Glomerular endothelial cell (primary cell): ENCODE measurements around the gene CLYBL.

DNA sequence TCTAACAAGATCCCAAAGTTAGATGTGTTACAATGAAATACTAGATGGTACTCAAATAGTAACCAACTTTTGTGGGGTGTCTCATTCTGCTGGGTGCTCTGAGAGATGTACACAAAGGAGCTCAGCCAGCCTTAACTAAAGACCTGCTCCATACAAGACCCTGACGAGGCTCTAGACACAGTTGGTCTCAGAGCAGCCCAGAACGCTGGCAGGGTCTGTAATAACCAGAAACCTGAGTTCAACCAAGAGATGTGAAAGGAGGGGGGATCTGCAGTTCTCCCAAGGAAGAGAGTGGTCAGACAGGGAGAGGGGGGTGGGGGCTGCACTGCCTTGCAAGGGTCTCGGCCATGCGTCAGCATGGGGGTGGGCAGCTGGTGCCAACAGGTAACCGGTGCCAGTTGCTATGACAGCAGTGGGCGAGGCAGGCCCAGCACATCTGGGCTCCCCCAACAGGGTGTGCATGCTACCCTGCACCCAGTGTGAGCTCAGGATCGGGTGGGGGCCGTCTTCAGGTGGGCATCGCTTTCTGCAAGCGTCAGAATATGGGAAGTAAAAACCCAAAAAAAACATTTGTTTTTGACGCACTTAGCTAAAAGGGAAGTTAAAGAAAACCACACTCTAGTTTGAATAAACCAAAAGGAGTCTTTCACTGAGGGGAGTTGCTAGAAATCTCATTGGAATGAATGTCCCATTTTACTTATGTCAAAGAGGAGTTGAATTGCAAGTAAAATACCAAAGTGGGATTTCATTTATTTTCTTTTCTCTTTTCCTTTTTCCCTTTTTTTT lies 68.0 kb upstream of the GPR183 start:
- RAMPAGE, long total RNA = no peak

DNA sequence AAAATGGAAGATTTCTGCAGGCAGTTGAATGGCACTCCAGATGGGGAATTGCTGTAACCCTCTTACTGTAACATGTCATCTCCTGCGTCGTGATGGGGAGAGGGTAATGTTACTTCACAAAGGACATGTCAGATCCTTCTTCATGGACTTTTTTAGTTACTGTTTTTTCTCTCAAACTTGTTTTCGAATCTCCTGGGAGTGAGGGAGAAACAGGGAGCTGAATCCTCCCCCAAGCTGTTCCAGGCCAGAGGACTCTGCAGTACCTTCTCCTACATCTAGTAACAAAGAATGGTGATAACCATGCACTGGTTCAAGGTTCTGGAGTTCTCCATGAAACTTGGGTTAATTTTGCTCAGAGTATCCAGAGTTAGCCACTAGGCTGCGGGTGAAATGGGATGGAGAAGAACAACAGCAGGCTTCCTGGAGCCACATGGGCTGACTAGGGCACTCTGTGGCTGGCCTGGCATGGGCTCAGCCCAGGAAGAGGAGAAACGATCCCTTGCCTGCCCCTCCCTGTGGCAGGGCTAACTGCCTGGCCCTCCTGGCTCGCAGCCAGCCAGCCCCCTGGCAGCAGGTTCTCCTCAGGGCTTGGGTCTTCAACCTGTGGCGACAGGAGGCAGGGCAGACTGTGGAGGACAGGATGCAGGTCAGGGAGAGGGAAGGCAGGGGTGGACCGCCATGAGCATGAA lies 78.6 kb upstream of the GPR183 start:
- RAMPAGE, long total RNA = no peak

DNA sequence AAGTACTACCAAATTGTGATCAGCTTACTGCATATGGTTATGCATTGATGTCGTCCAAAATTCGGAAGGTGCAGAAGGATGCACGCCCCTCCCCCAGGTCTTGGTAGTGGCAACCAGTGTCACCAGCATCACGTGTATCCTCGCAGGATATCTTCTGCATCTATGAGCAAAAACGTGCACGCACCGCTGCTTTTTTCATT lies 61.5 kb upstream of the TM9SF2 start:
- RAMPAGE, long total RNA = no peak

- RAMPAGE, long total RNA = no peak
Measured at GRCh38 chr13:99501909-99502455, 710 bp downstream of the TM9SF2 start.

DNA sequence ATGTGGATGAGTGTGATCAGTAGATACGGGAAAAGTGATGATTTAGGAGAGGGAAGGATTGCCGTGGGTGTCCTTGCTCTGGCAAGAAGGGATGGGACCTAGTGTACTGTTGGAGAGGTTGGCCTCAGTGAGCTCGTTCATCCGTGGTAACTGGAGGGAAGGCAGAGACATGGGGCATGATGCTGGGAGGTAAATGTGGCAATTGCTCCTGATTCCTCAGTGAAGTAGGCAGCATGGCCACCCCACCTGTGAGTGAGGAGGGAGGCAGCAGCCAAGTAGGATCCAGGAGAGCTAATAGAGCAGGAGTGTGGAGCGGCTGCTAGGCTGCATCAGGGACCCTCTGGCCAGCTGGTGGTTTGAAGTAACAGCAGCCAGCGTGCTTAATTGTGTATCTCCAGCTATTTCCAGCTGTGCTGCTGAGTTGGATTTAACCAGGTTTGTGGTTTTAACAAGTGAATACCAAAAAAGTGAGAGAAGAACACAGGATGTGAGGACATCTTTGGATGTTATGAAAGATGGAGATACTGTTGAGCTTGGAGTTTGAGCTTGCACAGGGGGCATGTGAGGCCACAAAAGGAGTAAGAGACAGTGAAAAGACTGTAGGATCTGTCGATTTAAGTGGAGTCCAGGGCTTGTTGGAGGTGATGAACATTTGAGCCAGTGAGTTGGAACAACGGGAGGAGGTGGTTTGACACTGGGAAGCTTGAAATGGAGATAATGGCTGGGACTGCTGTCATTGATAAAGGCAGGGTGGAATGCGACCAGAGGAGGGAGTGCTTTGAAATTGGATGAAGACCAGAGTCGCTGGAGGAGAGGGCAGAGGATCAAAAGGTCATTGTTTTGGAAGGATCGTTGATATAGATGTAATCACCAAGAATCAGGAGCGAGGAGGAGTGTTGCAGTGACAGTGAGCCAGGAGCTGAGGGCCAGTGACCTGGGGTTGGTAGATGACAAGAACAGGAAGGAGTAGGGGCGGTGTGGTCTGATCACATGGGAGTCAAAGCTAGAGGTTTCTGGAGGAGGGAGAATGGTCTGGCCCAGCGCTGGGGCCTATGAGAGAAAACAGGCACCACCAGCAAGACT lies 25.0 kb downstream of the TM9SF2 start:
- RAMPAGE, long total RNA = no peak

- RAMPAGE, long total RNA = no peak
Measured at GRCh38 chr13:99546744-99547203, 45.5 kb downstream of the TM9SF2 start.

GRCh38 chr13:99606626-99607353 lies at the start of gene CLYBL:
Gene CLYBL, plus strand, starts transcription at chr13:99606690.
- RAMPAGE, long total RNA = no peak

- RAMPAGE, long total RNA = no peak
Measured at GRCh38 chr13:100393770-100394420, 194.7 kb downstream of the GGACT start.

- RAMPAGE, long total RNA = no peak
Measured at GRCh38 chr13:100515371-100515972, 73.1 kb downstream of the GGACT start.

- RAMPAGE, long total RNA = no peak
Measured at GRCh38 chr13:100673754-100674304, 766 bp downstream of the TMTC4 start.

- RAMPAGE, long total RNA = no peak
Measured at GRCh38 chr13:100675554-100675945, 955 bp upstream of the TMTC4 start.

- RAMPAGE, long total RNA = no peak
Measured at GRCh38 chr13:100877705-100878125, 203.1 kb upstream of the TMTC4 start.

GRCh38 chr13:101624158-101624896 lies 171.9 kb downstream of the ITGBL1 start:
- RAMPAGE, long total RNA = no peak

DNA sequence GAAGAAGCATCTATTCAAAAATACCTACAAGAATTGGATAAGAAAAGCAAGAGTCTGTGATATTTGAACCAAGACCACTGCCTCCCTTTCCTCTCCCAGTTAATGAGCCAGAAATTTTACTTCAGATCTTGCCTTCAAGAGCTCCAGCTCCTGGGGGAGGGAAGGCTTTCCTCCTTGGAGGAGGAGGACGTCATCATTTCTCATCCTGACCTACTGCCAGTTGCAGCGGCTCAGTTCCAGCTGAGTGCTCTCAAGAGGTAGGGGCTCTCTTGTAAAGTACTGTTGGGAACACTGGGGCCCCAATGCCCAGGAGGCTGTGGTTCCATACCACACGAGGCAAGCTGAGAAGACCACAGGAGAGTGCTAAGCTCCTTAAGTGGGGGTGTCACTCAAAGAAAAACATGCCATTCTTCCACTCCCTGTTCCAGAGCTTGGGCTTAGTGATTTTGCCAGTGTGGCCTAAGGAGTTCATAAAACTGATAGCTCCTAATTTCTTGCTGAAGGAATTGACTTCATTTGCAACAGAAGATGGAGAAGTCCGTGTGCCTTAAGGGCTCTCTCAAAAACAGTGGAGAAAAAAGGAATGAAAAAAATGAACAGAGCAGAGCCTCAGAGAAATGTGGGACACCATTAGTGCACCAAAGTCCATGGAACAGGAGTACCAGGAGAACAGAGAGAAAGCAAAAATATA lies 36.1 kb downstream of the METTL21C start:
- RAMPAGE, long total RNA = no peak

- RAMPAGE, long total RNA = no peak
Measured at GRCh38 chr13:105597435-105597811, 131.6 kb downstream of the DAOA start.

- RAMPAGE, long total RNA = no peak
Measured at GRCh38 chr13:106481904-106482464, 53.5 kb downstream of the EFNB2 start.

GRCh38 chr13:106534297-106534863 lies 1.1 kb downstream of the EFNB2 start:
- RAMPAGE, long total RNA = no peak

DNA sequence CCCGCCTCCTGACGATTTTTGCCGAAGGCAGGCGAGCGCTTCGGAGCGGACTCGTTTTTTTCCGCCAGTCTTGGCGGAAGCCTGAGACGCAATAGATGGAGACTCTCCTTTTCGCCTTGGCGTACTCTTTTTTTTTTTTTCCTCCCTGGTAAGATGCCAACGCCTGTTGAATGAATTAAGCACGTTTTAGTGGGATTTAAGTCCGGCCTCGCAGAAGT lies 167 bp upstream of the ARGLU1 start:
- RAMPAGE, long total RNA = no peak

DNA sequence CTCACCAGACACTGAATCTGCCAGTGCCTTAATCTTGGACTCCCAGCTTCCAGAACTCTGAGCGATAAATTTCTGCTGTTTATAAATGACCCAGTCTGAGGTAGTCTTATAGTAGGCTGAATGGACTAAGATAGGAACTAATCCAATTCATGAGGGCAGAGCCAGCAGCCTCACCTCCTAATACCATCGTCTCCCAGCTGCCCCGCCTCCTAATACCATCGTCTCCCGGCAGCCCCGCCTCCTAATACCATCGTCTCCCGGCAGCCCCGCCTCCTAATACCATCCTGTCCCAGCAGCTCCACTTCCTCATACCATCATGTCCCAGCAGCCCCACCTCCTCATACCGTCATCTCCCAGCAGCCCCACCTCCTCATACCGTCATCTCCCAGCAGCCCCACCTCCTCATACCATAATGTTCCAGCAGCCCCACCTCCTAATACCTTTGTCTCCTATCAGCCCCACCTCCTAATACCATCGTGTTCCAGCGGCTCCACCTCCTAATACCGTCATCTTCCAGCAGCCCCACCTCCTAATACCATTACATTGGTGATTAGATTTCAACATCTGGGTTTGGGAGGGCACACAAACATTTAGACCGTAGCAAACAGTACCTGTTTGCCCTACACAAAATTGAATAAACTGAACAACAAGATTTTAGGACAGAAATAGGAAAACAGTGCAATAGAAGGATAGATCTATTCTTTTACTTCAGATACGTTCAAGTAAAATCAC lies 2.5 kb upstream of the ARGLU1 start:
- RAMPAGE, long total RNA = no peak

GRCh38 chr13:106905791-106906403 lies 338.0 kb upstream of the ARGLU1 start:
- RAMPAGE, long total RNA = no peak